ENCODE results near the genes MTFR2 and IFNGR1.

GRCh38 chr6:136249887-136250962 is at the start of gene MTFR2:
MTFR2 (minus strand) TSS chr6:136250311.
- PRO-cap, 6 experiments: peak in 5 of 6 experiments; most common plus-strand start chr6:136250570 (in 4); most common minus-strand start chr6:136250289 (in 5)
- RAMPAGE, long total RNA, 2 experiments: no peak in any of the 2 experiments
- RRBS: 2% methylated on average over 16 of the region's 64 CpGs

- PRO-cap, 6 experiments: no peak in any of the 6 experiments
- RAMPAGE, long total RNA, 2 experiments: no peak in any of the 2 experiments
- RRBS: no CpG with 5 or more reads among the region's 4 CpGs
These were observed 19.5 kb downstream of the BCLAF1 start for GRCh38 chr6:136270049-136270616.

DNA sequence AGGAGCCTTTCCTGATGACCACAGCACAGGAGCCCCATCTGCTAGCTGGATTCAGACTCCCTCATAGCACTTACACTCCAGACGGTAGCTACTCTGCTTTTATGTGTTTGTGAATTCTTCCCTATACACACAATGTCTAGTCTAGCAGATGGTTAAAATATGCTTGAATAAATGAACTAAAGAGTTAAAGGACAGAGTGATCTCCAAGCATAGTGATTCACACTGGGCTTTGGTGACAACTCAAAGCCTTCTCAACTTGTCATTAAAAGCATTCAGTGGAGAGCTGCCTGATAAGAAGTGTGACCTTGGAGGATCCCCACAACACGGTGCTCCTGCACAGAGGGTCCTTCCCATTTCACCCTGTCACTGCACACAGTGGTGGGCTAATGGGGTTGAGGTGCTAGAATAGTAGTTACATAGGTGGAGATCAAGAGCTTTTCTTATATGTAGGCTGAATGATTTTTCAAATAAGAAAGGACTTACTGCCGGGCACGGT is 112.5 kb upstream of the BCLAF1 start:
- PRO-cap, 6 experiments: no peak in any of the 6 experiments
- RAMPAGE, long total RNA, 2 experiments: no peak in any of the 2 experiments
- RRBS: no CpG with 5 or more reads among the region's 4 CpGs

GRCh38 chr6:136593054-136593654 is 42.9 kb upstream of the MAP7 start:
- PRO-cap, 6 experiments: no peak in any of the 6 experiments
- RAMPAGE, long total RNA, 2 experiments: no peak in any of the 2 experiments
- RRBS: no CpG with 5 or more reads among the region's 1 CpG

DNA sequence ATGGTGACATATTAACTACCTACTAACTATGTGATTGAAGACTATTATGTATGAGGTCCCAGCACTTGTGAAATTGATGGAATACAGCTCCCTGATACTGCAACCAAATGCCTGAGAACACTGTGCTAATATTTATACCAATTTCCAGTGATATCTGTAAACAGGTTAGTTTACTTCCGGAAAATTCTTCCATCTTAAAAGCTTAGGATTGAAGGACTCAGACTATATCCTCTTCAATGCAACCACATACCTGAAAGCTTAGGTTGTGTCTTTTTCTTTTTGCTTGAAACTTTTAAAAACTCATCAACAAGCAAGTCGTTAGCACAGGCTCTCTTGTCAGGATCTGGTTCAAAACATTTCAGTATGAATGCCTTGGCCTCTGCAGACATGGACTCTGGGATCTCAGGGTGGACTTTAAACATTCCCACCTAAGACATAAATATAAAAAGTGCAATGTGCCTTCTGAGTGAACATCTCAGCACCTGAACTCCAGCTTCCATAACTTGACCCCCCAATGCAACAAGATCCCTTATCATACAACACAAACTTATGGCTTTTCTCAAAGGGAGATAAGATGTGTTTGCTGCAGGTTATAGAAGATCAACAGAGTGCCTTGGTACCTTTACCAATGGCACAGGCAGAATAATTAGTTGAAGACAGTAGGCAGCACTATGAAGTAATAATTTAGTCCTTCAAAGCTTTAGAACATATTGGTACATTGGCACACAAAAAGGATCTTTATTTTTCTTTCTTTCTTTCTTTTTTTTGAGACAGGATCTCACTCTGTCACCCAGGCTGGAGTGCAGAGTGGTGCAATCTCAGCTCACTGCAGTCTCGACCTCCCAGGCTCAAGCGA is 51.6 kb upstream of the MAP7 start:
- PRO-cap, 6 experiments: no peak in any of the 6 experiments
- RAMPAGE, long total RNA, 2 experiments: no peak in any of the 2 experiments
- RRBS: no CpG with 5 or more reads among the region's 4 CpGs

- PRO-cap, 6 experiments: peak in 1 of 6 experiments; most common plus-strand start chr6:136610499 (in 1); most common minus-strand start chr6:136610292 (in 1)
- RAMPAGE, long total RNA, 2 experiments: no peak in any of the 2 experiments
- RRBS: no CpG with 5 or more reads among the region's 3 CpGs
These were observed 60.0 kb upstream of the MAP7 start for GRCh38 chr6:136610120-136610633.

- PRO-cap, 6 experiments: no peak in any of the 6 experiments
- RAMPAGE, long total RNA, 2 experiments: no peak in any of the 2 experiments
- RRBS: no CpG with 5 or more reads among the region's 4 CpGs
These were observed 96.2 kb upstream of the MAP7 start for GRCh38 chr6:136646389-136646916.

- PRO-cap, 6 experiments: no peak in any of the 6 experiments
- RAMPAGE, long total RNA, 2 experiments: no peak in any of the 2 experiments
- RRBS: no CpG with 5 or more reads among the region's 4 CpGs
These were observed 83.2 kb downstream of the MAP3K5 start for GRCh38 chr6:136708955-136709615.

DNA sequence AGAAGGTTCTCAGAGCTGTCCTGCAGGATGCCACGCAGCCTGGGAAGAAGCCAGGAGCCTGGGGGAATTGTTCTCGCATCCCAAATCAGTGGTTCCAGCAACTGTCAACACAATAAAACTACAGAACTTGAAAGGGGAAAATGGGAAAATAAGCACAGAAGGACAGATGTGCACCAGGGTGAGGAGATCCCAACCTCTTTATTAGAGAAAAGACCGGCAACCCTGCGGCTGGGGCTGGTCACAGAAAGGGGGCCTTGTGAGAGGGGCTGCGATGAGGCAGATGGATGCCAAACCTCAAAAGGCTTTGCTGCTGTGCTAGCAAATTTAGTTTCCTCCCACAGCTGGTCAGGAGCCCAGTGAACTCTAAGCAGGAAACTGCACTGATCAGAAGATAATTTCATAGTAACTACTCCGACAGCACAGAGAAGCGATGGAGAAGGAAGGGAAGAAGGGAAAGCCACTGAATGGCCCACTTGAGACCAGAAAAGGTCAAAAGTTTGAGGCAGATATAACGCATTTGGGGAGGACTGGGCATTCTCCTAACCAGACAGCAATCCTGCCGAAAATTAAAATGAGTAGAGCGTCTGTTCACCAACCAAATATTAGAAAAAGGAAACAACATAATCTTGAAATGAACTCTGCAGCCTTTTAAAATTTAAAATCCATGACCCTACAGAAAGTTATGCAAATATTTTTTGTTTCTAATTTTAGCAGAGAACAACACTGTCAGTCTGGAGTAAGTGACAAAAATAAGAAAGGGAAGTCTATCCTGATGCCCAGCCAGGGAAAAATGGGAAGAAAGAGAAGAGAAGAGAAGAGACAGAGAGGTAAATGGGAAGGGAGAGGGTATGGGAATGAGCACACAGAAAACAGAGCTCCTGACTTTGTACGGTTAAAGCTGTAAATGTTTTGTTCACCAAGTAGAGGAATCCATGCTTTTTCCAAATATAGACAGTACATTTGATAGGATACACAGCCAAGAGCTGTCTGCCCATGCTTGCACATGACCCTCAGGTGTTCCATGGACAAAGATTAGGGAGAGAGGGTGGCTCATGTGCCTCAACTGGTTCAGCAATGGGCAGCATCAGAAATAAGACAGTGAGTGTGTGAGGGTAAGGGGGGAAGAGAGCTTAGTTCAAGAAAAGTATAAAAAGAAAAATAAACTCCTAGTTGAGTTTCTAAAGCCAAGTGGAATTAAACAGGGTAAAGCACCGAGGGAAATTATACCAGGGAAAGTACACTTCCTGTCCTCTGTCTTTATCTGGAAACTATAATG is 30.4 kb downstream of the MAP3K5 start:
- PRO-cap, 6 experiments: no peak in any of the 6 experiments
- RAMPAGE, long total RNA, 2 experiments: start-site peak on the plus strand in 1 of 2 experiments, centred at position 728 of the sequence, 5 reads per replicate
- RRBS: no CpG with 5 or more reads among the region's 12 CpGs

DNA sequence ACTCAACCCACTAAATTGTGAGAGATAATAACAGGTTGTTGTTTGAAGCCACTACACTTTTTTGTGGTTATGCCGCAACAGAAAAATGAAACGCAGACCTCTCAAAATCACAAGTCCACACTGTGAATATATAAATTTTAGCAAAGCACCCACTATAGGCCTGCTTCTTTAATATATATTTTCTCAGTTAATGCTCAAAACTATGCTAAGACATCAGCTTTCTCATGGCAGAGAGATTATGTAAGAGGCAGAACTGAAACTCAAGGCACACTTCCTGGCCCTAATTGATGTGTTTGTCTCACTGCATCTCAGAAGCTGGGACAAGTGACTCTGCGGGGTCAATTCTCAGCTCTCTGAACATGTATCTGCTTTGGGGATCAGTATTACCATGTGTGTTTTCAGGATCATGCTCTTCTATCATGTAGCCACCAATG is 27.7 kb downstream of the MAP3K5 start:
- PRO-cap, 6 experiments: no peak in any of the 6 experiments
- RAMPAGE, long total RNA, 2 experiments: no peak in any of the 2 experiments
- RRBS: no CpG with 5 or more reads among the region's 3 CpGs

GRCh38 chr6:136956933-136957730 is 35.0 kb downstream of the SLC35D3 start:
- PRO-cap, 6 experiments: no peak in any of the 6 experiments
- RAMPAGE, long total RNA, 2 experiments: no peak in any of the 2 experiments
- RRBS: 27% methylated on average over 1 of the region's 13 CpGs

DNA sequence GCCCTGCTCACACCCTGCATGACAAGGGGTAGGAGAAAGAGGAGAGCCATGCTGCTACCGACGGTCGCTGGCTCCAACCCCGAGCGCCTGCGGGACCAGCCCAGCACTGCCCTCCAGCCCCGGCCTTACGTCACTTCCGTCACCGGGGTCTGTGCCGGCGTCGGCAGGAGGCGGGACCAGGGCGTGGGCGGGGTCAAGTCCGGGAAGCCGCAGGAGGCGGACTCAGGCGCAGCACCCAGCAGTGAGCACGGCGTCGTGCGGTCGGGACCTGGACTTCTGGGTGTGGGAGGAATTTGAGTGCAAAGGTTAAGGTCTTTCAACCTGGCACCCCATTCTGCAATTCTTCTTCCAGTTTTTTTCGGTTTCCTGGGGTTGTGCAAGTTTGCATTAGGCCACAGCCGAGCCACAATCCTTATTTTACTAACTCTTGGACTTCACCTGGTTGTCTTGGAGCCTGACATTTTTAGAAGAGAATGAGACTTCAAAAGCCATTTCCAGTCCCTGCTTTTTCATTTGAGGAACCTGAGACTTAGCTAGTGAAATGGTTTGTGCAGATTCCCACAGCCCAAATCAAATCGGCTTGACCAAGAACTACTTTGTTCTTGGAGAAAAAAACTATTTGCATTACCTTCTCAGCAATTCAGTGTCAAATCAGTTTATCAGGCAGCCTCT is at the start of gene IFNGR1:
IFNGR1 (minus strand) TSS at position 108 of the 672 bp plus-strand sequence.
- PRO-cap, 6 experiments: peak in 6 of 6 experiments; most common plus-strand start position 241 of the sequence (in 6); most common minus-strand start position 108 of the sequence (in 3)
- RAMPAGE, long total RNA, 2 experiments: start-site peak on the plus strand in 1 of 2 experiments, centred at position 223 of the sequence, 5 reads per replicate; start-site peak on the minus strand in 2 of 2 experiments, centred at positions 92 to 95 of the sequence, 2,165 to 4,586 reads per replicate
- RRBS: under 1% methylated on average over 7 of the region's 28 CpGs

GRCh38 chr6:137226642-137227013 is 7.4 kb upstream of the IFNGR1 start:
- PRO-cap, 6 experiments: no peak in any of the 6 experiments
- RAMPAGE, long total RNA, 2 experiments: no peak in any of the 2 experiments
- RRBS: no CpG with 5 or more reads among the region's 3 CpGs

DNA sequence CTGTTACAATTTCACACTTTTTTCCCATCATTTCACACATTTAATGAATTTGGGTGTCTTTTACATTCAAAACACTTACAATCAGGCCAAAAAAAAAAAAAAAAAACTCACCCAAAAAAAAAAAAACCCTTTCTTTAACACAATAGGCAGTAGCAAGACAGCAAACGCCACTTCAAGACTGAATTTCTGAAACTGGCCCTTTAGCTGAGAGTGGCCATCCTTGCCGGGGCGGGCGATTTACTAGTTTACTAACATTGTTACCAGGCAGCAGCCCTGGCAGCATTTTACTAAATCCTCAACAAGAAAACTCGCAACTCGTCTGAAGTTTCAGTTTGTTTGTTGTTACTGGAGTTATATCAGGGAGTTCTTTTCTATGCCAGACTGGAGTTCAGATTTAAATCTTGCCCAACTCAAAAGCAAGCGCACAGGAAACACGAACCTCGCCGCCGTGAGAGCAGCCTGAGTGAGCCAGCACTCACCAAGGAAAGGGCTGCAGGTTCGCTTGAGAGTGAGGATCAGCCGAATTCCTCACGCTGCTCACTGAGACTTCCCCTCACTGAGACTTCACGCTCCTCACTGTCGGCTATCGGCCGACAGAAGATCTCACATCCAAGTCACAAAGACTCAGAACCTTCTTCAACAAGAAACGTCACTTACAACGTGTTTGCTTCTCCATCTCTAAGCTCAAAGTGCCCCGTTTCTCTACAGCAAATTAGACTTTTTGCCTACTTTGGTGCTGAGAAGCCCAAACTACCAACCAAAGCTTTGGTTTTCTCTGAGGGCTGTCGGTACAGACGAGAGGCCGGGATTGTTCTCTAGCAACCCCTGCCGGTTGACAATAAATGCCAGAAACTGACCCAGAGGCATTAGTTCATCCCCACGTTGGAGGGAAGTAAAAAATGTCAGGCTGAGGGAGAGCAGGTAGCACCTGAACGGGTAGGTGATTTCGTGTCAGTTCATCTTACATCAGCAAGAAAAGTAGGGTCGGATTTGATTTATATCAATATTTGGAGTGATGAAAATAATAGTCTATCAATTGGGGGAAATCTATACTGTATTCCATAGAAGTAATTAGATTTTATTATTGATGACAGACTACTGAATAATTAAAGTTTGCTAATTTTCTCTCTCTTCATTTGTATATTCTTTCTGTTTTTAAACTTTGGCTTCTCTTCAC is 78.8 kb downstream of the OLIG3 start:
- PRO-cap, 6 experiments: no peak in any of the 6 experiments
- RAMPAGE, long total RNA, 2 experiments: no peak in any of the 2 experiments
- RRBS: no CpG with 5 or more reads among the region's 29 CpGs

DNA sequence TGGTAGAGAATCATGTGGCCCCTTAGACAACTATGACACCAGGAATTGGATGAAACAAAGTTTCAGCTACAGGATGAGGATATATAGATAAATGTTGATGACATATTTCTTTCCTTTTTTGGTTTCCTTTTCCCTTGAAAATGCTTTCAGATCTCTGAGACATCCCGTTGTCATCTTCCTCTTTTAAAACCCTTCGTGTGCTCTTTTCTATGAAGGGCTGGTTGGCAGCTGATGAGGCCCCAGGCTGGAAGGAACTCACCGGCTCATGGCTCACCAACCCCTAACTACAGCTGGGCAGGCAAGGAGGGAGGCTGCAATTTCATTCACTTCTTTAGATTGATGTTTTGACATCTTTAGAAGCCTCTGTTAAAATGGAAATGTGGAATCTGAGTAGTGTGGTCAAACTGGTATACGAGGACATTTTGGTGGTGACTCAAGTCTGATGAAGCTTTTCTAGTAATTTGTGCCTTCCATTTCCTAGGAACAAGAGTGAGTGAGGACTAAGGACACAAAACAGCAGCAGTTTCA is 167.8 kb upstream of the TNFAIP3 start:
- PRO-cap, 6 experiments: no peak in any of the 6 experiments
- RAMPAGE, long total RNA, 2 experiments: no peak in any of the 2 experiments
- RRBS: no CpG with 5 or more reads among the region's 4 CpGs

DNA sequence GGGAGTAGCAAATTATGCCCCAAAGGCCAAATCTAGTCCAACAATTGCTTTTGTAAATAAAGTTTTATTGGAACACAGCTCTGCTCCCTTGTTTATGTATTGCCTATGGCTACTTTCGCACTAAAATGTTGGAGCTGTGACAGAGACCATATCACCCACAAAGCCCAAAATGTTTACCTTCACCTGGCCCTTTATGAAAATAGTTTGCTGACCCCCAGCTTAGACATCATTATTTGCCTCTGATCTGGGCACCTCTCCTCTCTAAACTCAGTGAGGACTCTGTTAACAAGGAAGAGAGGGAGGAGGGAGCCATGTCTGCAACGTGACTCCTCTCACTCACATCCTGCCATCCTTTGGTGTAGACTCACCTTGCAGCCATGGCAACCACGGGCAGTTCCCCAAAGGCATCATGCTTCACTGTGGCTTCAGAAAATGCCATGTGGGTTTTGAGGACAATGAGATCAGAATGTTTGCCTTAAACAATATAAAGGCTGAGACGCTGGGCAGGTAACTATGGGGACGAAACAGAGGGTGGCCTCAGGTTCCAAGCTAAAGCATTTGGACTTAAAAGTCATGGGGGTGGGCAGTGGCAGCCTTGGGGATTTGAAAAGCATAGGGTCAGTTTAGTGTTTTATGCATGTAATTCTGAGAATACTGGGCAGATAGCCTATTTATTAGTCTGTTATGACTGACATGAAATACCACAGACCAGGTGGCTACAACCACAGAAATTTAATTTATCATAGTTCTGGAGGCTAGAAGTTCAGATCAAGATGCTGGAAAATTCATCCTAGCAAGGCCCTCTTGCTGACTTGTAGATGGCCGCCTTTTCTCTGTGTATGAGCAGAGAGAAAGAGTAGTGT is 149.6 kb upstream of the TNFAIP3 start:
- PRO-cap, 6 experiments: no peak in any of the 6 experiments
- RAMPAGE, long total RNA, 2 experiments: no peak in any of the 2 experiments
- RRBS: no CpG with 5 or more reads among the region's 6 CpGs

DNA sequence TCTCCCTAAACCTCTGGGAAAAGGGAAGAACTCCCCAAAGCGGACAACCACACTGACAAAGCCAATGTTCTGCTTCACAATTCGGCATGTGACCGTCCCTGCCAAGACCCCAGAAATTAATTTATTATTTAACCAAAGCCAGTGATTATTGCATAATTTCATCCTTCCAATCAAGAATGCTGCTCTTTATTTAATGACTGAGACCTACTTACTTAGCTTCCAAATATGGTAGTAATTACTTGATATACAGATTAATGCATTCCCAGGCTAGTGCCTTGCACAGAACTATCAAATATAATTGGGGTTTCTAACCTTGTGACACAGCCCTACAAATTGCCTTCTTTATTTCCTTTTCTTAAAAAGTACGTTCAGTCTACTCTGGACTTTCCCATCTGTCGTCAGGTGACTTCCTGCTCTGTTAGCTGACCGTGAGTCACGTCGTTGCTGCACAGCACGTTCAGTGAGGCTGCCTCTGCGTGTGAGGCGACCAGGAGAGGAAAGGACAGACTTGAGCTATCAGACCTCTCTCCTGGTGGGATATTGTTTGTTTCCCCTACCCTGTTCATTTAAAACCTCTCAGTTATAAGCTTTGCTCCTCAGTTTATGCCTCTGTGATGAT is 55.8 kb upstream of the TNFAIP3 start:
- PRO-cap, 6 experiments: peak in 4 of 6 experiments; most common plus-strand start position 460 of the sequence (in 4)
- RAMPAGE, long total RNA, 2 experiments: no peak in any of the 2 experiments
- RRBS: no CpG with 5 or more reads among the region's 11 CpGs

DNA sequence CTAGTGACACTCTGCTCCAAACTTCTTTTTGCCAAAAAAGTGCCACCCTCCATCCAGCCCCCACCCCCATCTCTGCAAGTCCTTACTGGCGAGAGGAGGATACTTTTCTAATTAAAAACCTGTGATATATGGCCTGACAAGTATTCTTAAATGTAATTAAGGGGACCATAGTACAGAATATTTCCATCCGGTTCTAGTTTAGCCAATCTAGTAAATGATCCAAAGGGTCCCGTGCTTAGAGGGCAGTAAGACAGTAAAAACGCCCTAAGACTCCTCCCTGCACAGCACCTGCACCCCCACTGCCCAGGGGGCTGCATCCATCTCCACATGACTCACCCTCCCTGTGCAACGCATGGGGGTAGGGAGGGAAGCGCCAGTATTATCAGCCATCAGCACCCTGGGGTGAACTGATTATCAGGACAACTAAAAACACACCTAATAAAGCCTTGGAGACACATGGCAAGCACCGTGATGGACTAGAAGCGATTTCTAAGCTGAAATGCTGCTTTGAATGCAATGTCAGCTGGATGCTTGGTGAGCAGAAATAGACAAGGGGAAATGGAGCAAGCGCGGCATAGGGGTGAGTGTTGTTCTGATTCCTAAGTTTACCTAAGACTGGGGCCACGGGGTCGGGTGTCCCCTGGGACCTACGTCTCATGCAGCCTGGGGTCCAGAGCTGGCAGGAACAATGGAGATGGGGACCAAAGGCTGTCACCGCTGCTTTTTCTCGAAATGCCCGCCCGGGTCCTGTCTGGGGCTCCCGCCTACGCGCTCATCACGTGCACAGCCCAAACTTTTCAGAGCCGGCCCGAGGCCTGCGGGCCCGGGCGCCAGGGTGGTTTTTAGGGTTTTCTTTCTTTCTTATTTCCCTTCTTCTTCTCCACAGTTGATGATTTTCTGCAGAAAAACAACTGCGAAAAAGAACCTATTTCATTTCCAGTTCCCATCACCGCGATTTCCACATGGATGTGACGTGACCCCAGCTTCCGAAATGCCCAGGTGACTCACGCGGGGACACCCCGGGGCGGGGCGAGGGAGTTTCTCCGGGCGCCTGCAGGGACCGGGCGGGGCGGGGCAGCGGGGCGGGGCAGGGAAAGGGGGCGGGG is 732 bp upstream of the TNFAIP3 start:
- PRO-cap, 6 experiments: peak in 6 of 6 experiments; most common minus-strand start position 749 of the sequence (in 6)
- RAMPAGE, long total RNA, 2 experiments: no peak in any of the 2 experiments
- RRBS: 3% methylated on average over 12 of the region's 44 CpGs

DNA sequence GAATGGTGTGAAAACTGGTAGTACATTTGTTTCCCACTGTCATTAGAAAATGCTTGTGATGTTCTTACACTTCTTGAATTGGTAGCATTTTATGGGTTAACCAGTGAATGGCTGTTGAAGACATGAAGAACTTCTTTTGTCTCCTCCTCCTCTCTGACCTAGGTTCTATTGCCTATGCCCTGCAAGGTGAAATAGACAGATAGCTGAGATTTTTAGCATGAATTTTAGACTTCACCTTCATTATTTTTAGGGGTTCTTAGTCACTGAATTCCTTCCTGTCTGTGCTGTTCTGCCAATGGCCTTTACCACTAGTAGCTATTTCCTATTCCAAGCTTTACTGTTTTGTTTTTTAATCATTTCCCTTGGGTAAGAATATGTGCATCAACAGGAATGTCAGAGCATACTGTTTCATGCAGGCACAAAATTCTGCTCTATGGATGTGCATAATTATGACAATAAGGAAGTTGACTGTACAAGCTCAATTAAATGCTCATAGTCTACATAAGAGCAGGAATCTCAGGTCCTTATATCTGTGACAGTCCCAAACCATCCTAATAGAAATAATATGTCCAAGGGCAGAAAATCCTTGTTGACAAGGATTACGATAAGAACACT is 4.9 kb downstream of the TNFAIP3 start:
- PRO-cap, 6 experiments: no peak in any of the 6 experiments
- RAMPAGE, long total RNA, 2 experiments: no peak in any of the 2 experiments
- RRBS: no CpG with 5 or more reads among the region's 1 CpG

- PRO-cap, 6 experiments: no peak in any of the 6 experiments
- RAMPAGE, long total RNA, 2 experiments: no peak in any of the 2 experiments
- RRBS: 34% methylated on average over 8 of the region's 20 CpGs
These were observed 11.4 kb downstream of the TNFAIP3 start for GRCh38 chr6:137878299-137879013.

Measured in heart left ventricle (tissue), 7 donors.